Foreskin fibroblast (primary cell): ENCODE measurements around the genes CNTLN and IFNA5.

DNA sequence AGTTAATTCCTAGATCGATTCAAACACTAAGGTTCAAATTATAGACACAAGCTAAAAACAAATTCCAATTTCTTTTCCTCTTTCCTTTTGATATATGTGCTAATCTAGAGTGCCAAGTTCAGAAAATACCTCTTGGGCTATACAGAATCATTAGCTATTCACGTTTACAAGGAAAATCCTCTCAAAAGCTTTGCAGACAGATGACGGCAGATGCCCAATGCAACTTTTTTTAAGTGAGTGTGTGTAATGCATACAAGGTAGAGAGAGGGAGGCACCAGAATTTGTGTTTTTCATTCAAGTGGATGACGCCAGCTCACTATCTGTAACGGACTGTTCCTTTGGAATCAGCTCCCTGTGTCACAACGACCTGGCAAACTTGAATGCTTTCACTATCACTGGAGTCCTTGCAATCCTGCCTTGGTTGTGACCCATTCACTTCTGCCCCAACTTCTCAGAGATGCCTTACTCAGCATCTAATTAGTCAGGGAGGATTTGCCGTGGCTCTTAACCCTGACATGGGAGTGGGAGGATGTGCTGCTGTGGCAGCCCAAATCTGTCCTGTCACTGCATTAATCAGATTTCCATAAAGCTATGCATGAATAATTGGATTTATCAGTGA lies 148.5 kb downstream of the BNC2 start:
- RRBS, result no CpG with 5 or more reads among the region's 7 CpGs

DNA sequence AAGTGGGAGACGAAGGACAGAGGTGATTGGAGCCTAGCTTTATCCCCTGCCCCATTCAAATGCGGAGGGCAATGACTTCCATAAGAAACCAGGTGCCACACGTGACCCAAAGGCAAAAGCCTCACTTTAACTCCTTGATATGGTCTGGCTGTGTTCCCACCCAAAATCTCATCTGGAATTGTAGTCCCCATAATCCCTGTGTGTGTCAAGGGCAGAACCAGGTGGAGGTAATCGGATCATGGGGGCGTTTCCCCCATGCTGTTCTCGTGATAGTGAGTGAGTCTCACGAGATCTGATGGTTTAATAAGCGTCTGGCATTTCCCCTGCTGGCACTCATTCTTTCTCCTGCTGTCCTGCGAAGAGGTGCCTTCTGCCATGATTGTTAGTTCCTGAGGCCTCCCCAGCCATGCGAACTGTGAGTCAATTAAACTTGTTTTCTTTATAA lies 113.1 kb upstream of the BNC2 start:
- RRBS, result no CpG with 5 or more reads among the region's 10 CpGs

- RRBS, result no CpG with 5 or more reads among the region's 4 CpGs
Measured at GRCh38 chr9:16986234-16986522, 115.7 kb upstream of the BNC2 start.

DNA sequence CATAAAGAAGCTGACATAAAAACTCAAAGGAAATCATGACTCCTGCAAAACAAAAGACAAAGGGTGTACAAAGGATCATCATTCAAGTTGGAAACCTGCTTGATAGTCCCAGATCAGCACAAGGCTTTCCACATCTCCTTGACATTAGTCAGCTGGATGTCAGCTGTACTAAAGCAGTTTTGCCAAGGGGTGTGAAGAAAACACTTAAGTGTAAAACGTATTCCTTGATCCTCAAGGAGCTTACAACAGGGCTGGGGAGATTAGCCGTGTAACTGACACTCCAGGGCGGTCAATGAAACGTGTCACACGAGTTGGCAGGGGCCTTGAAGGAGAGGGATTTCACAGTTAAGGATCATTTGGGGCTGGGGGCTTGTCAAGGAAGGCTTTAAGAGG lies 489 bp upstream of the CNTLN start:
- RRBS, result no CpG with 5 or more reads among the region's 5 CpGs

GRCh38 chr9:17134748-17135875 lies at the start of gene CNTLN:
TSS of gene CNTLN (plus strand) at chr9:17135040.
- RRBS, result 2% methylated on average over 58 of the region's 95 CpGs

DNA sequence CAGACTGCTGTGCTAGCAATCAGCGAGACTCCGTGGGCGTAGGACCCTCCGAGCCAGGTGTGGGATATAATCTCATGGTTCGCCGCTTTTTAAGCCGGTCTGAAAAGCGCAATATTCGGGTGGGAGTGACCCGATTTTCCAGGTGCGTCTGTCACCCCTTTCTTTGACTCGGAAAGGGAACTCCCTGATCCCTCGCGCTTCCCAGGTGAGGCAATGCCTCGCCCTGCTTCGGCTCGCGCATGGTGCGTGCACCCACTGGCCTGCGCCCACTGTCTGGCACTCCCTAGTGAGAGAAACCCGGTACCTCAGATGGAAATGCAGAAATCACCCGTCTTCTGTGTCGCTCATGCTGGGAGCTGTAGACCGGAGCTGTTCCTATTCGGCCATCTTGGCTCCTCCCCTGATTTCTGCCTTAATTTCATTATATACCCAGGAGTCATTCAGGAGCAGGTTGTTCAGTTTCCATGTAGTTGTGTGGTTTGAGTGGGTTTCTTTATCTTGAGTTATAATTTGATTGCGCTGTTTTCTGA lies 155.9 kb downstream of the CNTLN start:
- RRBS, result no CpG with 5 or more reads among the region's 26 CpGs

DNA sequence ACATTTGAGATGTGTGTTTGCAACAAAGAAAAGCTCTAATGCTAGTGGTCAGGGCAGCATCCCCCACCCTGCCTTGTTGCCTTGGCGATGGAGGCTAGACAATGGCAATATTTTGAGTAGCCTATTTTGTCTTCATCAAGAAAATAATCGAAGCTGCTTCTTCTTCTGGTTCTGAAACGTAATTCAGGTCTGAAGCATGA lies 58.2 kb upstream of the SH3GL2 start:
- RRBS, result no CpG with 5 or more reads among the region's 3 CpGs

DNA sequence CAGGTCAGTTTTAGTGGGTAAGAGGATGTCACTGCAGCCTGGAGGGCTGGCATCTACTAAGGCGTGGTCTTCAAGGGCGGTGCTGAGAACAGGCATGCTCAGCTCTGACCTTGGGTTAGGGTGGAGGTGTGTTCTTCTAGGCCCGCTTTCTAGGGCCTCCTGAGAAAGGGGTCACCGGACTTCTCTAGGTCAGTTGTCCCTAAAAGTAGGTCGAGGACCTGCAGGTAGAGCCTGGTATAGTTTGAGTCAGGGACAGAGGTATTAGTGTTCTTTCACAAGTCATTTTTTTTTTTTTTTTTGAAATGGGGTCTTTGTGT lies 25.8 kb downstream of the SH3GL2 start:
- RRBS, result no CpG with 5 or more reads among the region's 5 CpGs

DNA sequence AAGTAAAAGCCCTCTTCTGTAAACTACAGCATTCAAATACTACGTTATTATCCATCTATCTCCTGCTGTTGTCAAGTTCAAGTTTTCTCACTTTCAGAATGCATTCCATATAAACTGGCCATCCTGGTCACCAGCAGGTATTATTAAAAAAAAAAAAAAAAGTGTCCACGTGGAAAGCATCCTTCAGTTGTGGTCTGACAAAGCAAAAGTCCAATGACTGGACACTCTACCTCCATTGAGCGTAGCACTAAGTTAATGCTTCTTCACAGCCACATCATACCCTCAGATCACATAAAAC lies 13.2 kb downstream of the SAXO1 start:
- RRBS, result no CpG with 5 or more reads among the region's 3 CpGs

DNA sequence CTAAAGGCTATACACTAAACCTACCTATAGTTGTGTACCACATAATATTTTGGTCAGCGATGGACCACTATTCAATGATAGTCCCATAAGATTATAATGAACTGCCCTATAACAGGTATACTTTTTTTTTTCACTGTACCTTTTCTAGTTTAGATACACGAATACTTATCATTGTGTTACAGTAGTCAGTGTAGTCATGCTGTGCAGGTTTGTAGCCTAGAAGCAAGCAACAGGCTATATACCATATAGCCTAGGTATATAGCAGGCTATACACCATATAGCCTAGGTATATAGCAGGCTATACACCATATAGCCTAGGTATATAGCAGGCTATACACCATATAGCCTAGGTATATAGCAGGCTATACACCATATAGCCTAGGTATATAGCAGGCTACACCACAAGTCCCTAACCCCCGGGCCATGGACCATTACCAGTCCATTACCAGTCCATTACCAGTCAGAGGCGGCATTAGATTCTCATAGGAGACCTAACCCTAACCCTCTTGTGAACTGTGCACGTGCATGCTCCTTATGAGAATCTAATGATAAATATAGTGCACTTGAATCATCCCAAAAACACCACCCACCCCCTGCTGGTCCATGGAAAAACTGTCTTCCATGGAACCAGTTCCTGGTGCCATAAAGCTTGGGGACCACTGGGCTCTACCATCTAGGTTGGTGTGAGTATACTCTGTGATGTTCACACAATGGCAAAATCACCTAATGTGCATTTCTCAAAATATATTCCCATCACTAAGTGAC lies 4.9 kb downstream of the PLIN2 start:
- RRBS, result no CpG with 5 or more reads among the region's 5 CpGs

GRCh38 chr9:19155283-19156106 lies 28.2 kb upstream of the PLIN2 start:
- RRBS, result no CpG with 5 or more reads among the region's 2 CpGs

- RRBS, result no CpG with 5 or more reads among the region's 3 CpGs
Measured at GRCh38 chr9:19387150-19387637, 7.2 kb upstream of the RPS6 start.

DNA sequence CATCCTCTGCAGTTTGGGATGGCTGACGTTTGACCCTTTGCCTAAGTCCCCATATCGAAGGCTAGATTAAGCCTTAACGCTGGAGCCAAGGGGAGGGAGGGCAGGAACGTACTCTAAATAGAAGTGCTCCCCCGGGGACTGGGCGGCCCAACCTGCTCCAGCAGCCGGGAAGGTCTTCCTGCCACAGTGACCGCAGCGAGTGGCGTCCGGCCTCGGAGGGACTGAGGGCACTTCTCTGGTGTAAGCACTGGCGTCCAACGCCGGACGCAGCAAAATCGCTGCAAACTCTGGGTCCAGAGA lies 549 bp upstream of the ACER2 start:
- RRBS, result 7% methylated on average over 11 of the region's 17 CpGs

GRCh38 chr9:19409667-19410389 lies 1.0 kb downstream of the ACER2 start:
- RRBS, result no CpG with 5 or more reads among the region's 5 CpGs

DNA sequence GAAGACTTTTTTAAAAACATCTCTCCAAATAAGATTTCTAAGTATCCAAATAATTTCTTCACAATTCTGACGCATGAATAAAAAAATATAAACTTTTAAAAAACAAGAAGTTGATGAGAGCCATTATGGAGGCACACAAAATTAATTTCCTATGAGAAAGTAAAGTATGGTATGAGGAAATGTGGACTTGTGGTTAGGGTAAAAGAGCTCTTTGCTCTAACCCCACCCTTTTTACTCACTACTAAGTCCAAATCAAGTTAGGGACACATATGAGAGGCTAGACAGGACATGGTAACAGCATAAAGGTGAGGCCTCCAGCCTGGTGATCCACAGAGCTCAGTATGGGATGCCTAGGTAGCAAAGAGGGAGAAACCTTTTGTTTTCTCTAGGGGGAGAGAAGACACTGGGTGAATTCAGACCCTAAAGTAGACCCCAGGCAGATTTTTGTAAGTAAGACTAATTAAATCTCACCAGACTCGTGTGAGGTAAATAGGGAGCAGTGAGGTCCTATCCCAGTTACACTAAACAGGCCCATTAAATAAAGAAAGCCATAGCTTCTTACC lies 42.7 kb downstream of the MLLT3 start:
- RRBS, result no CpG with 5 or more reads among the region's 2 CpGs

- RRBS, result no CpG with 5 or more reads among the region's 8 CpGs
Measured at GRCh38 chr9:20623876-20624368, 1.6 kb upstream of the MLLT3 start.

GRCh38 chr9:20660672-20661254 lies 23.3 kb upstream of the FOCAD start:
- RRBS, result no CpG with 5 or more reads among the region's 2 CpGs

GRCh38 chr9:20684385-20685108 lies 488 bp downstream of the FOCAD start:
- RRBS, result 2% methylated on average over 17 of the region's 35 CpGs

- RRBS, result no CpG with 5 or more reads among the region's 3 CpGs
Measured at GRCh38 chr9:21305056-21305676, at the start of gene IFNA5. TSS of gene IFNA5 (minus strand) at chr9:21305313.

DNA sequence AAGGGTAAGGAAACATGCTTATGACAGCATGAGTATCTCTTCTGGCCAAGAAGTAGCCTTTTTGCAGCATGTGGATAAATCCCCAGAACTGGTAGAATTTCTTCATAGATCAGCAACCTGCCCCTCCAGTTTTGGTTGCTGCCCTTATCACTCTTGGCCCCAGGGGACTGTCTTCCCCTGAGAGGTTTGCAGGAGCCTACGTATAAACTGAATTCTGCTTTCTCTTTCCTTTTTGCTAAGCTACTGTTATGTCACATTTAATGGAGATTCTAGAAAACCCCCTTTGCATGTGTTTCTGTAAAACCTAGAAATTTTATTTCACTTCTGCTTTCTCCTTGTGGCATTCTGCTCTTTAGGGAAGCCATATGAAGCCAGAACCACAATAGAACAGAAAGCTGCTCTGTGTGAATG lies 3.5 kb downstream of the IFNA2 start:
- RRBS, result no CpG with 5 or more reads among the region's 1 CpG